ENCODE measurements around the gene HES5.

GRCh38 chr1:2088179-2088839 lies 38.1 kb downstream of the PRKCZ start:
- PRO-cap: no peak

DNA sequence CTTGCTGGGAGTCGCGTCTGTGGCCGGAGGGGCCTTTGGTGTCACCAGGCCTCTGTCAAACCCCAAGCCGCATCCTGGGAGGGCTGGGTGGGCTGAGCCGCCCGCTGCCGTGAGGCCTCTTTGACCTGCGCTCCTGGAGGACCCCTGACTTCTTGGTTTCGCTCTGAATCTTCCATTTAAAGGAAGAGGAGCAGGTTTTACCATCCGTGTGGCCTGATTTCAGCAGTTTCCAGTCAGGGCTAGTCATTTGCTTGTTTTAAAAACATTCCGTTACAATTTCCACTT lies 60.6 kb downstream of the FAAP20 start:
- PRO-cap: no peak

GRCh38 chr1:2134362-2134622 lies 60.3 kb downstream of the FAAP20 start:
- PRO-cap: no peak

DNA sequence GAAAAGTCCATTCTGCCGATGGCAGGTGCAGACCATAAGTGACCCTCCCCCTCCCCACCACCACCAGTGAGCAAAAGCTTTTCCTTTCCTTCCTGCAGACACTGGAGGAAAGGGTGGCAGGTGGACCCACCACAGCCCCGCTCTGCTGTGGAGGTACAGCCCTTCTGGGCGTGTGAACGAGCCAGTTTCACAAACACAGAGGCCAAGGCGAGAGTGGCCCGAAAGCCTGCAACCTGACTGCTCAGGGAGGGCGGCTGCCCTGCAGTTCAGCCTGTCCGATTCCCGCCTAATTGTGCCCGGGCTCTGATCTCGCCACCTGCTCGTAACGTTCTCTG lies 56.9 kb downstream of the FAAP20 start:
- PRO-cap: no peak

DNA sequence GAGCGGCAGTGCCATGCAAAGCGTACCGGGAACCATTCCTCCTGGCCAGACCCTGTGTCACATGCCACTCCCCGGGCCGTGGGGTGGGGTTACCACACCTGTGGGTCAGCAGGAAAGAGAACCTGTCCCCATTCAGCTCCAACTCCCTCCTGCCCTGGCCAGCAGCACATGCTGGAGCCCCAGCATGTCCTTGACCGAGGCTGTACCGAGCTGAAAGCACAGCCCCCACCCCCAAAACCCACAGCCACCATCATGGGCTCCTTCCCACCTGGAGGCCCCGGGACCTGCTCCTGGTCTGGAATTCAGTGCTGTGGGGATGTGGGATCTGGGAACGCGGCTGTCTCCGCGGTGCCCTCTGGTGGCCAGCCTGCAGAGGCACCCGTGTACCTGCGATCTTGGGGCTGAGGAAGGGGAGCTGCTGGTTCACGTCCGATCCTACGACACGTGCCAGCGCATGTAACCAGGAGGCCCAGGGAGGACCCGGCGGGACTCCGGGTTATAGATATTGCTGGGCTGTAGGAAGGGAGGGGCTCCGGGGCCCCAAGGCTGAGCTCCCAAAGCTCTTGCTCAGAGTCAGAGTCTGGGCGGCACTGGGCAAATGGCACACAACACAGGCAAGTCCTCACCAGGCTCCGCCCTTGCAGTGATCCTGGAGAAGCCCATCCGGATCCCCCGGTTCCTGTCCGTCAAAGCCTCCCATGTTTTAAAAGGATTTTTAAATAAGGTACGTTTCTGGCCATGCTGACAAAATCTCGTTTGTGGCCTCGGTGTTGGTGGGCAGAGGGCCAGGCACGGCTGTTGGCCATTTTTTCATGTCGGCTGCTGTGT lies 20.2 kb downstream of the FAAP20 start:
- PRO-cap: no peak

DNA sequence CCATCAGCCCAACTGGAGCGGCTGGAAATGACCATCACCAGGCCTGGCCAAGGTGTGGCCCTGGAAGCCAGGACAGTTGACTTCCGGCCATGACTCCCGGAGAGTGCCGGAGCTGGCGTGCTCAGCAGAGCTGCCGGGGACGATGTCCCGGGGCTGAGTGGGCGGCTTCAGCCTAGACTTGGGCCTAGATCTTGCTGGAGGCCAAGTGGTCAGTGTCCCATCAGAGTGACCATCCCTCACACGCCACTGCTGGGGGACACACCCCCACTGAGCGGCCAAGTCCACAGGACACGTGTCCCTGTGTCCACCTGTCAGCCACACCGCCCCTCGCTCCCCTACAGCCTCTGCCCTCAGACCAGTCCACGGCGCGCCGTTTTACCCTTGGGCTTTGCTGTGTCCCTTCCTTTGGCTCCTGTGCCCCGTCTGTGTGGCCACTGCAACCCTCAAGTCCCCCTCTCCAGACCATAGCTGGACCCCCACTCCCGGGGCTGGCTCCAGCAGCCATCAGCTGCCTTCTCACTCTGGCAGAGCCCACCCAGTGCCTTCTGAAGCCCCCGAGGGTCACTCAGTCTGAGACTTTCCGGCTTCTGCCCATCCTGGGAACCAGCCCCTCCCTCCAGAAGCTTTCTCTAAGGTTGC lies 4.0 kb downstream of the FAAP20 start:
- PRO-cap: no peak

DNA sequence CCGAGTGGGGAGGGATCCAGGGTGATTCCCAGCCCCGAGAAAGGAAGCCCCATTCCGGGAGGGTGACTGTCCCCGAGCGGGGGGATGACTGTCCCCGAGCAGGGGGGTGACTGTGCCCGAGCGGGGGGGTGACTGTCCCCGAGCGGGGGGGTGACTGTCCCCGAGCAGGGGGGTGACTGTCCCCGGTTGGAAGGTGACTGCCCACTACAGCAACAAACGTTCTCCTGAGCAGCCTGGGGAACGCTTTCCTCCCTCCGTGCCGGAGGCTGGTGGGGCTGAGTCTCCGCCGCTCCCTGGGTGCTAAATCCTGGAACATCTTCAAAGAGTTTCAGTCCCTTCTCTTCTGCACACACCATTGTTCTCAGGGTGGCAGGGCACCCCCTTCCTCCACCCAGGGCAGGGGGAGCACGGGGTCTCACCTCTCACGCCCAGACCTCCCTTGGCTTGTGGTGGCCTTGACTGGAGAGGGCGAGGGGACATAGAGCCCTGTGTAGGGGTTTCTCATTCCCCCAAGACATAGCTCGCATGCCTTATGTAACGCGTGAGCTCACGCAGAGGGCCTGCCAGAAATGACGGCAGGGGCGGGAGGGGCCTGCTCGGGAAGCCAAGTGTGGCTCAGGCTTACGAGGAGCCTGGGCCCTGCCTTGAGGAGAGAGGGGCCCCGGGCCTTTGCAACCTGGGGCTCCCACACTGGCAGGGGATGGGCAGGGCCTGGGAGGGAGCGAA lies 14.3 kb upstream of the SKI start:
- PRO-cap: no peak

- PRO-cap: no peak
Observed at GRCh38 chr1:2242942-2243998, 15.2 kb downstream of the SKI start.

DNA sequence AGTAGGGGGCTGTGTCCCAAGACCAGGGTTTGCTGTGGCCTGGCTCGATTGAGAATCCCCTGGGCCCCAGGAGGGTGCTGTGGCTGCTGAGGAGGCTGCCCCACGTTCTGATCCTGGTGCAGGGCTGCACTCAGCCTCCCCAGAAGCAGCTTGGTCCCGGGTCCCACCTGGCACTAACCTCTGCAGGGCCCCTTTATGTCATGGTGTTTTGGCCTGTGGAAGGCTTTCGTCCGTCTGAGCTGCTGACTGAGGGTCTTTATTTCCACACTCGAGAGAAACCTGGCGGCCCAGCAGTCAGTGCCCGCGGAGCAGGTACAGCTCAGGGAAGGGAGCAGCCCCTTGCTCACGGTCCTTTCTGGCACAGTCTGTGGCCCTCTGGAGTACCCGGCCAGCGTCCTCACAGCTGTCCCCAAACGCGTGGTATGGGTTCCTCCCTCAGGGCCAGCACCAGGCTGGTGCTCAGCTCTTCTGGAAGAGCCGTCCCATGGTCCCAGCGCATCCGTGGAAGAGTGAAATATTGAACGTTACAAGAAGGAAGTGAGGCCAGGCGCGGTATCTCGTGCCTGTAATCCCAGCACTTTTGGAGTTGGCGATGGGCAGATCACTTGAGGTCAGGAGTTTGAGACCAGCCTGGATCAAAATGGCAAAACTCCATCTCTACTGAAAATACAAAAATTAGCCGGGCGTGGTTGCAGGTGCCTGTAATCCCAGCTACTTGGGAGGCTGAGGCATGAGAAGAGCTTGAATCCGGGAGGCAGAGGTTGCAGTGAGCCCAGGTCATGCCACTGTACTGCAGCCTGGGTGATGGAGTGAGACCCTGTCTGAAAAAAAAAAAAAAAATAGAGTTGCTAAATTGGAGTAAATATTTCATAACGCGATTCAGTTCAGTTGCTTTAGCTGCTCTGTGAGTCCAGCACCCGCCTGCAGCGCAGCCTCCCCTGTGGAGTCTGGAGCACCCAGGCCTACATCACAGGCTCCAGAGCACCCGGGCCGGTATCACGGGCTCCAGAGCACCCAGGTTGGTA lies 24.5 kb downstream of the SKI start:
- PRO-cap: no peak

GRCh38 chr1:2289999-2290625 lies 62.0 kb downstream of the SKI start:
- PRO-cap: no peak

- PRO-cap: no peak
Observed at GRCh38 chr1:2295385-2295994, 67.4 kb downstream of the SKI start.

- PRO-cap: no peak
Observed at GRCh38 chr1:2302698-2303772, 74.9 kb downstream of the SKI start.

GRCh38 chr1:2402796-2403551 lies 9.4 kb downstream of the PEX10 start:
- PRO-cap: no peak

DNA sequence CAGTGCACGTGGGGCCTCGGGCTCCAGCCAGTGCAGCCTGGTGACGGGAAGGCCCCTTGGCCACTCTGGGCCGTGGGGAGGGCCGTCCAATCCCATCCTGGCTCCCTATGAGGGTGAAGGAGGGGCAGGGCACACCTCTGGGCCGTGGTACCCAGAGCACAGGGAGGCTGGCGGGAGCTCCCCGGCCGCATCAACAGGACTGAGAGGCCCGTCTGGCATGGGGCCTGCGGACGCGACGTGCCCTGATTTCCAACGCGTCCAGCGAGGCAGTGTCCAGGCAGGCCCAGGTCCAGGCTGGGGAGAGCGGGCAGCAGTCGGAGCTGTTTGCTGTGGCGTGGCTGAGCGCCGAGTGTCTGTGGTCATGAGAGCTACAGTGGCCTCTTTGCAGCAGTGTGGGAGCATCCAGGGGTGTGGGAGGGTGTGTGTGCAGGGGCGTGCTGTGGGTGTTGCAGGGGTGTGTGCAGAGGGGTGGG lies 17.4 kb downstream of the PLCH2 start:
- PRO-cap: no peak

GRCh38 chr1:2530155-2530752 lies at the start of gene HES5:
Gene HES5, minus strand, starts transcription at chr1:2530263.
- PRO-cap: unidirectional peak, minus-strand start at chr1:2530263

GRCh38 chr1:2543466-2544225 lies 12.5 kb upstream of the TNFRSF14 start:
- PRO-cap: no peak

GRCh38 chr1:2550459-2550792 lies 5.7 kb upstream of the TNFRSF14 start:
- PRO-cap: no peak

- PRO-cap: bidirectional peak, plus-strand start at chr1:2585633, minus-strand start at chr1:2585523; bidirectional peak, plus-strand start at chr1:2585928, minus-strand start at chr1:2585858
Observed at GRCh38 chr1:2585212-2586153, 1.1 kb upstream of the PRXL2B start.

DNA sequence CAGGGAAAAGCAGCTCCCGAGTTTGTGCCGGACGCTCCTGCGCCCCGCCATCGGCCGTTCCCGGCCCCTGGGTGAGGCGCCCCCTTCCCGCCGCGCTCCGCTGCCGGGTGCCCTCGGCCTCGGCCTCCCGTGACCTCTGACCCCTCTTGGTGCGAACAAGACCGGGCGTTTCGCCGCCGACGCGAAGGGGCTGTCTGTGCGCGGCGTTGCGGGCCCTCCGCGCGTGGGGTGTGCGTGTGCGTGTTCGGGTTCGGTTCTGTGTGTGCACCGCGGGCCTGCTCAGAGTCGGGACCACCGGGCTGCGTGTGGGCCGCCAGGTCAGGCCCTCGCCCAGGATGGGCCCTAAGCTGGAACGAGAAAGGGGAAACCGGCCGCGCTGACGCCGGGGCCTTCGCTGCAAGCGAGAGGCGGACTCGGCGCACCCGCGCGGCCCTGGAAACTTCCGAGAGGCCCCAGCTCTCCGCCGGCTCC lies 1.8 kb downstream of the PRDM16 start:
- PRO-cap: no peak

DNA sequence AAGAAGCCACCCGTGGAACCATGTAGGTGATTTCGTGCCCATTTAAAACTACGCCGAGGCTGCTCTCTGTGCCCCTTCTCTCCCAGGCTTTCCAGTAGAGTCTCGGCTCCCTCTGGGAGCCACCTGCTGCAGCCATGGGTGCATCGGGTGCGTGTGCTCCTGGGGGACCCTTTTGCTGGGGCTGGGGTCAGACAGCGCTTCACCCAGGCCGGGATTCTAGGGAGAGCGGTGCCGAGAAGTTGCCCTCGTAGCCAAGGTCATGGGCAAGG lies 27.8 kb downstream of the PRDM16 start:
- PRO-cap: unidirectional peak, plus-strand start at position 126 of the sequence

Measured in colic lymph node (tissue), 1 donor.